Tibial nerve (tissue), 3 donors: Measurements from ENCODE around the genes RNF148 and WASL.

- PRO-cap = no peak
- RAMPAGE, long total RNA, 3 experiments = no peak in any of the 3 experiments
These were observed 9.9 kb downstream of the CFTR start for GRCh38 chr7:117489811-117490095.

- PRO-cap = no peak
- RAMPAGE, long total RNA, 3 experiments = no peak in any of the 3 experiments
These were observed 55.3 kb downstream of the CFTR start for GRCh38 chr7:117535166-117535483.

GRCh38 chr7:117689365-117689923 lies 183.8 kb downstream of the CTTNBP2 start:
- PRO-cap = no peak
- RAMPAGE, long total RNA, 3 experiments = no peak in any of the 3 experiments

DNA sequence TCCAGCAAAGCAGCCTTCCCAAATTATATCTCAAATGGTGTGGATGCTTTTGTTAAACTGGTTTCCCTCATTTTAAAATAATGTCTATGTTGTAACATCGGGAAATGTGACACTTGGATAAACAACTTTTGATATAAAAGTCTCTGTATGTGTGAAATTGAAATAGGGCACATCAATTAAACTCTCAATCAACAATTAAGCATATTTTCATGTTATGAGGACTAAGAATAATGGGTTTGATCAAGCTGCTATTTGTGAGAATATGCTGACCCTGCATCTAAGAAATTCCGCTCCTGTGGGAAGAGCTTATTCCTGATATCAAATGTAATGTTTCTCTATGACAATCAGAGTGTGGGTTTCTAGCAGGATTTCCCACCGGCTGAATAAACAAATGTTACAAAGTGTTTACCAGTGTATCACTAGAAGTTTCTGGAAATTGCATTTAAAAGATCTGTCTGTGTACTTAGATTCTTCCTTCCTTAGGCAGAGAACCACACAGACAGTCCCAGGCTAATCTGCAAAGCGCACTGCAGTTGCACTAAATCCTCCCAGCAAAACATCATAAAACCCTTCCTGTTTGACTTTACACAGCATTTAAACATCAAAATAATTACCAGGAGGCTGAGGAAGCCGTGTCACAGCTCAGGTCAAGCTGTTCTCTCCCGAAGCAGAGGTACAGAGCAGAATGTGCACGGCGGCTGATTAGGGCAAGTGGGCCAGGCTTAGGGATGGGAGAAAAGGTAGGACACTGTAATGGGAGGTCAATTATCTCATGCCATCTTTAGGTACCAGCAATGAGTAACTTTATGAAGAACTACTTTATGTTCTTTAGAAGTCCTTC lies 109.0 kb upstream of the CTTNBP2 start:
- PRO-cap = no peak
- RAMPAGE, long total RNA, 3 experiments = no peak in any of the 3 experiments

DNA sequence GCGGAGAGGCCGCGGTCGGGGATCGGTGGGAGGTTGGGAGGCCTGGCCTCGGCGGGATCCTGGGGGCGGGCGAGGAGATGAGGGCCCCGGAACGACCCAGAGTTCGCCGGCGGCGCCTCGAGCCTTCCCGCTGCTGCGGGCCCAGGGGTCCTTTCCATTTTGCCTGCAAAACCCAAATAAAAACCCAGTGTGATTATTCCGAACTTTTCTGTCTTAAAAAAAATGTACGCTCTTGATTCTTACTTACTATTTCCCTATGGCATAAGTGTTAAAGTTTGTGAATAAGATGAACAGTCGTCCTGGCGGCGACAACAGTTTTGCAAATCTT lies 294 bp downstream of the LSM8 start:
- PRO-cap = no peak
- RAMPAGE, long total RNA, 3 experiments = no peak in any of the 3 experiments

DNA sequence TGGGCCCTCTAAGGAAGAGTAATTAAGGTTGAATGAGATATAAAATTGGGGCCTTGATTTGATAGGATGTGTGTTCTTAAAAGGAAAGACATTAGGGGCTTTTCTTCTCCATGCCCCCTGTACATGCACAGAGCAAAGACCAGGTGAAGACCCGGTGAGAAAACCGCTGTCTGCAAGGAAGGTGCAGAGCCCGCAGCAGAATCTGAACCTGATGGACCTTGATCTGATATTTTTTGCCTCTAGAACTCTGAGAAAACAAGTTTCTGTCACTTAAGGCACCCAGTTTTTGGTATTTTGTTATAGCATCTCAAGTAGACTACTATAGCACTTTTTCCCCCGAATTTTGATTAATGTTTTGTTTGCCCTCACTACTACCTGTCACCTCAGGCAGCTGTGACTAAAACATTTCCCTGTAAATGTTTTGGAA lies 577.0 kb upstream of the KCND2 start:
- PRO-cap = no peak
- RAMPAGE, long total RNA, 3 experiments = no peak in any of the 3 experiments

DNA sequence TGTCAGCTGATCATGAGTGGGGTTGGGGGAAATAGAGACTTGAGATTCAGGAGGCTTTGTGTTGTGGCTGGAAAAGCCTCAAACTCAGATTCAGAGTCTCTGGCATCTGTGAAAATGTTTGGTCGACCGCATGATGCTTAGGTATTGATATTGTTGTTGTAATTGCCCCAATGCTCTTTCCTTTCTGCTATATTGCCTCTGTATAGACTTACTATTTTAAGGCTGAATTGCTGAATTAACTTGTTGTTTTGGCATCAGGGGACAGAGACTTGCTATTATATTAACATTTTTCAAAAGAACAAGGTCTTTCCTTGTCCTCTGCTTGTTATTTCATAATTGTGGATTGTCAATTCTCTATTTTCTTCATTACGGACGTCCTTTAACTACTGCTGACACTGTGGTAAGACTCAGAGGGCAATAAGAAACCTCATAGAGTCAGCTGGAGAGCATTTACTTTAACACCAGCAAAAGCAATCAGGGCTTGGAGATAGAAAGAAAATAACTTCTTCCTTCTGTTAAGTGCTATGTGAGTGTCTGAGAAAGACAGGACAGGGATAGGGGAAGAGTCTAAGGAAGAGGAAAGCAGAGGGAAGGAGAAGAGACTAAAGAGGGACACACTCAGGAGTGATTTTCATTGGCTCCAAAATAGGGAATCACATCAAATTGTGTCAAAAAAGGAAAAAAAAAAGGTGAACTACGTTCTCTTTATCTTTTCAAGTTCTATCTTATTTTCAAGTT lies 17.6 kb downstream of the CPED1 start:
- PRO-cap = no peak
- RAMPAGE, long total RNA, 3 experiments = no peak in any of the 3 experiments

- PRO-cap = unidirectional peak, minus-strand start at chr7:121069518
- RAMPAGE, long total RNA, 3 experiments = no peak in any of the 3 experiments
These were observed 80.8 kb downstream of the CPED1 start for GRCh38 chr7:121069428-121069636.

DNA sequence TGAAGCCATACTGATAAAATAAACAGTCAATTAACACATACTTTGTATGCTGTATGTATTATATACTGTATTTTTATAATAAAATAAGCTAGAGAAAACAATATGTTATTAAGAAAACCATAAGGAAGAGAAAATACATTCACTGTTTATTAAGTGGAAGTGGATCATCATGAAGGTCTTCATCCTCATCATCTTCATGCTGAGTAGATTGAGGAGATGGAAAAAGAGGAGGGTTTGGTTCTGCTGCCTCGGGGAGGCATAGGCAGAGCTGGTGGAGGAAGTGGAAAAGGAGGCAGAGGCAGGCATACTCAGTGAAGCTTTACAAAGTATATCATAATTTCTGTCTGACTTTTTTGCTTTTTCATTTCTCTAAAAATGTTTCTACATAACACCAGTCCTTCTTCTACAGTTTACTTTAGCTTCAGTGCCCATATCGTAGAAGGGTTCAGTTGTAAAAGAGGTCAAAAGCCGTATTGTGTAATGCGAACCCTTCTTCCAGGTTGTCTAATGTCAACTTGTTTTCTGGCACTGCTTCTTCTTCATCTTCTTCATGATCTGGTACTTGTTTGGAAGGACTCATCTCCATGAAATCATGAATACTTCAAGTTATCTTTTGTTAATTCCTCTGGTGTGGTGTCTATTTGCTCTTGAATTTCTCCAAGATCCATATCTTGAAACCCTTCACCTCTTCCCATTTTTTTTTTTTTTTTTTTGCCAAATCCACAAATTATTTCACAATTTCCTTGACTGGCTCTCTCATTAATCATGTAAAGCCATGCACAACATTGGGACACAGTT lies 84.8 kb downstream of the CPED1 start:
- PRO-cap = no peak
- RAMPAGE, long total RNA, 3 experiments = no peak in any of the 3 experiments

GRCh38 chr7:121259987-121260672 lies 68.7 kb upstream of the WNT16 start:
- PRO-cap = no peak
- RAMPAGE, long total RNA, 3 experiments = no peak in any of the 3 experiments

DNA sequence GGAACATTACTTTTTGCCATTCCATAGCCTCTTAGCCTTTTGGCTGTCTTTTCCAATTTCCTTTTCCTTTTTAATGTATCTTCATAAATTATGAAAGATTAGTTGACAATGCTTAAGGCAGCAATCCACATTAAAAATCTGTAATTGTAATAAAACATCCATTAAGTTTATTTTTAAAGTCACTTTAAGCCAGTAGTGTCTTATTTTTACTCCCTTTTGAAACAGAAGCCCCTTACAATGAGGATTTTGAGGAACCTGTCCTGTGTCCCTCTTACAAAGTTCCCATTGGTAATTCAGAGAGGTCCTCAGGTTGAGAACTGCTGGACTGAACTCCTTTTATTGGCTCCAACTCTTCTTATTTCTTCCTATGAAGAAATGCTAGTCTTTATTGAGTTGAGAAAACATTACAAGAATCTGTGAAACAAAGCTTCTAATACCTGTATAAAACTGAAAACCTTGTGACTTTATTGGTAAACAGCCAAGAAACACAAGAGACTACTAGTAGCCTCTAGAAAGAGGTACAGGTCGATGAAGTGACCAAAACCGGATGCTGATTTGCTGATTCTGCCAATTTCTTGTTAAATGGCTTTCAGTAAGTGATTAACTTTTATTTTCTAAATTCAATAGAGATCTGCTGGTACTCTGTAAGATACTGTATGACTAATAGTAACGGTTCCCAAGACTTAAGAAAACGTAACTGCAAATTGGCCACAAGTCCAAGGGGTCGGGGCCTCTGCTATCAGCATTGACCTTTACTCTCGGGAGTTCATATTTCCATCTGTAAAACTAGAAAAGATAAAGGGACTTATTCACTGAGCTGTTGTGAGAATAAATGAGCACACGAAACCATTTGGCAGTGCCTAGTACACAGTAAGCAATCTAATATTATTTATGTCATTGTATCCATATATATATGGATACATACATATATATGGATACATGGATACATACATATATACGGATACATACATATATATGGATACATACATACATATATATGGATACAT lies 1.6 kb downstream of the FAM3C start:
- PRO-cap = no peak
- RAMPAGE, long total RNA, 3 experiments = no peak in any of the 3 experiments

DNA sequence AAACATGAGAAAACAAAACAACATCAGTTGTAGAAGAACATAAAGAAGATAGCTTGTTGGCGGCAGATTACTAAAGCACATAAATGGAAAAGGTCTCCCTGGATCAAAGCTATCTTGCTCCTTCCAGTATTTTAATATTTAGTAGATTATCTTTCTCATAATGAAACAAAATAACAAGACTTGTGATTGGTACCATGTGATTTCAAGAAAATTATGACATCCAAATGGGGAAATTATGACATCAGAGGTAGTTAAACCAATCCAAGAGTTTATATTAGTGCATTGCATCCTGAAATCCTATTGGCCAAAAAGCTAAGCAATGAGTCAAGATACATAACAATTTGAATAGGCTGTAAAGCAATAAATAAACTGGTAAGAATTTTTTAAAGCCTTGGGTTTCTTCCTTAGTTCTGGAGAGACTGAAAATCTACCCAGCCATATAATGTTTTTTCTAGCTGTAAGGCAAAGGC lies at the start of gene RNF148:
TSS of gene RNF148 (minus strand) at position 148 of the 470 bp plus-strand sequence.
- PRO-cap = no peak
- RAMPAGE, long total RNA, 3 experiments = no peak in any of the 3 experiments

DNA sequence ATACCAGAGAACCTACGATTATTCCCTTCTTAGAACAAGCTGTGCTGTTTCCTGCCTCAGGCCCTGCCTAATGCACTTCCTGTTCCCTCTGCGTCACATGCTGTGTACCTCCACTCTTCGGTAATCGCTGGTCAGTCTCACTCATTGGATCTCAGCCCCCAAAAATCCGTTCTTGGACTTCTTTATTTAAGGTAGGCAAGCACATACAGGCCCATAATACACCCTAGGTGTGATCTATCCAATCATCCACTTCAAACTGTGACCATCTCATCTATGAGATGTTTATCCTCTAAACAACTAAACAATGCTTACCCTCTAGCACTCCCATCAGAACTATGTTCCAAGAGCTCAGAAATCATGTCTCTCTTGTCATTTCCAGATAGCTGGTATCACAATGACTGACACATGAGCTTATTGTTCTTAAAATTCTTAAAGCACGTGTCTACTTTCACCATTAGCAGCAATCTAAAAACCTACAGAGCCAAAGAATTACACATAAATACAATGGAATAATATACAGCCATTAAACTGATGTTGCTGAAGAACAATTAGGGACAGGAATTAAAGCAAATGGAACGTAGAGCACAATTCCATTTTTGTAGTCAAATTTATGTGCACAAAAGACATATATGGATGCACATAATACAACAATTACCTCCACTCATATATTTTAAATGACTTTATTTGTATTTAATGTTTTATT lies 83.8 kb downstream of the CADPS2 start:
- PRO-cap = no peak
- RAMPAGE, long total RNA, 3 experiments = no peak in any of the 3 experiments

GRCh38 chr7:123594669-123595165 lies 6.9 kb upstream of the ASB15 start:
- PRO-cap = no peak
- RAMPAGE, long total RNA, 3 experiments = no peak in any of the 3 experiments

GRCh38 chr7:123683826-123684636 lies 28.4 kb downstream of the LMOD2 start:
- PRO-cap = no peak
- RAMPAGE, long total RNA, 3 experiments = no peak in any of the 3 experiments

- PRO-cap = bidirectional peak, plus-strand start at chr7:123749066, minus-strand start at chr7:123749001
- RAMPAGE, long total RNA, 3 experiments = start-site peak on the minus strand in 3 of 3 experiments, at chr7:123748930-123749154 at its widest, 305 to 1,389 reads per replicate
These were observed at the start of gene WASL for GRCh38 chr7:123748285-123749117. Gene WASL (minus strand): TSS chr7:123749003.

- PRO-cap = no peak
- RAMPAGE, long total RNA, 3 experiments = no peak in any of the 3 experiments
These were observed 247.8 kb downstream of the GPR37 start for GRCh38 chr7:124517863-124518084.

GRCh38 chr7:125034062-125034398 lies 104.4 kb upstream of the POT1 start:
- PRO-cap = no peak
- RAMPAGE, long total RNA, 3 experiments = no peak in any of the 3 experiments

- PRO-cap = no peak
- RAMPAGE, long total RNA, 3 experiments = no peak in any of the 3 experiments
These were observed 23.1 kb downstream of the ZNF800 start for GRCh38 chr7:127368983-127370157.

- PRO-cap = no peak
- RAMPAGE, long total RNA, 3 experiments = no peak in any of the 3 experiments
These were observed 12.4 kb downstream of the ZNF800 start for GRCh38 chr7:127380023-127380573.